ENCODE results near the genes EXOC3L2 and MARK4.

GRCh38 chr19:44737154-44738075, 11.1 kb upstream of the BCL3 start:
- PRO-cap, 7 experiments: no peak in any of the 7 experiments

- PRO-cap, 7 experiments: no peak in any of the 7 experiments
These were observed 7.0 kb upstream of the BCL3 start for GRCh38 chr19:44741112-44742336.

DNA sequence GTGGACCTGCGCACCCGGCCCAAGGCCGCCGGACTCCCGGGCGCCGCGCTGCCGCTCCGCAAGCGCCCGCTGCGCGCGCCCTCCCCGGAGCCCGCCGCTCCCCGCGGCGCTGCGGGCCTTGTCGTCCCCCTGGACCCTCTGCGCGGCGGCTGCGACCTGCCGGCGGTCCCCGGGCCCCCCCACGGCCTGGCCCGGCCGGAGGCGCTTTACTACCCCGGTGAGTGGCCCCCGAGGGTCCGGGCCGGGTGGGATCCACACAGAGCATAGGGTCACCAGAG, 261 bp downstream of the BCL3 start:
- PRO-cap, 7 experiments: no peak in any of the 7 experiments

DNA sequence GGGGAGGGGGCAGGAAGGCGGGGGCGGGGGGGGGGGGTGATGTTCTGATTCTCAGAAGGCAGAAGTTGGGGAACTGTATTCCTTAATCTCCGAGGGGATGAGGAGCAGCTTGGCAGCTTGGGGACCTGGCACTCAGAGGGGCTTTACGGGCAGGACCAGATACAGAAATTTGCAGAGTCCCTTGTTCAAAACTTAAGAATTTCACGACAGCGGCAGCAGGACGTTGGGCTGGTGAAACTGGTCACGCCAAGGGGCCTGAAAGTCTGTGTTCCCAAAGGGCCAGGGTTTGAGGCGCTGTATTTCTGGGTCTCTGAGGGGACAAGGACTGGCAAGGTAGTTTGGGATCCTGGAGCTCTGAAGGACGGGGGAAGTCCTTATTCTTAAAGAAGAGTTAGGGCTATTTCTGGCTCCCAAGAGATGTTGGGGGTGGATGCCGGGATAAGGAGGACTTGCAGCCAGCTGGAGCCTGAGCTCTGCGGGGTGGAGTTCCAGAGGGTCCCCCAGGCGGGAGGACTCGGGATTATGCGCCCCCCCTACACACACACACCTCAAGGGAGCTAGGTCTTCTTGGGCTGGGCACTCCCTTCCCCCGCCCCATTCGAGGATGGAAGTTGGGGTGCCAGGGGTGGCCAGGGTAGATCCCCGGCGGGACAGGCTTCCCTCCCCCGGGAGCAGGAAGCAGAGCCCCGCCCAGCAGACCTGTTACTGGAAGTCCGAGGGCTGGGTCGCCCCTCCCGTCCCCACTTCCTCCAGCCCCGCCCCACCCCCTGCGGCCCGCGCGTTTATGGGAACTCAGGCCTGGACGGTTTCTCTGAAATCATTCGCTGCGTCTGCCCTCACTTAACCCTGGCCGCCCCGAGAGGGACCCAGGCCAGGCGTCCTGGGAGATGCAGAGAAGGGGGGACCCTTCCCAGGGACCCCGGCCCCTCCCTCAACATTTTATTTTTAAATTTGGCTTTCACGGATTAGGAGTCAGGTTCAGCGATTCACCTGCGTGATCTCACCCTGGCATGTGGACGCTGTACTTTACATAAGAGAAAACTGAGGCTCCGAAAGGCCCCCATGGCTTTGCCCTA, 5.6 kb downstream of the BCL3 start:
- PRO-cap, 7 experiments: peak in 5 of 7 experiments; most common plus-strand start position 597 of the sequence (in 4); most common minus-strand start position 707 of the sequence (in 3)

DNA sequence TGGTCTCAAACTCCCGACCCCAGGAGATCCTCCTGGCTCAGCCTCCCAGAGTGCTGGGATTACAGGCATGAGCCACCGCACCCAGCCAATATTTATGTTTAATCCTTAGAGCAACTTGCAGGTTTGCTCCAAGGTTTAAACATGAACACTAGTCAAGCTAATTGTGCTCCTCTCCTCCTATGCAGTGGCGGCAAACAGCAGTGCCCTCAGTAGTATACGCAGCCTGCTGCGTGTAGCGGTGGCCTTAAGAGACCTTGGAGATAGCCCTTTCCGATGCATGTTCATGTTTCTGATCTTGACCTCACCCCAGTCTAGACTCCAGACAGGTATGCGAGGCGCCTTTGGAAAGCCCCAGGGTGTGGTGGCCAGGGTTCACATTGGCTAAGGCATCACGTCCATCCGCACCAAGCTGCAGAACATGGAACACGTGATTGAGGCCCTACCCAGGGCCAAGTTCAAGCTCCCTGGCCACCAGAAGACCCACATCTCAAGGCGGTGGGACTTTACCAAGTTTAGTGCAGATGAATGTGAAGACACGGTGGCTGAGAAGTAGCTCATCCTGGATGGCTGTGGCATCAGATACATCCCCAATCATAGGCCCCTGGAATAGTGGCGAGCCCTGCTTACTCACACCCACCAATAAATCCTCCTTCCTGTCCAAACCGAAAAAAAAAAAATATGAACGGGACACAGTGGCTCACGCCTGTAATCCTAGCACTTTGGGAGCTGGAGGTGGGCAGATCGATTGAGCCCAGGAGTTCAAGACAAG, 12.7 kb upstream of the CBLC start:
- PRO-cap, 7 experiments: no peak in any of the 7 experiments

GRCh38 chr19:44770434-44771068, 7.1 kb upstream of the CBLC start:
- PRO-cap, 7 experiments: no peak in any of the 7 experiments

- PRO-cap, 7 experiments: no peak in any of the 7 experiments
These were observed 11.2 kb downstream of the BCAM start for GRCh38 chr19:44819889-44820655.

DNA sequence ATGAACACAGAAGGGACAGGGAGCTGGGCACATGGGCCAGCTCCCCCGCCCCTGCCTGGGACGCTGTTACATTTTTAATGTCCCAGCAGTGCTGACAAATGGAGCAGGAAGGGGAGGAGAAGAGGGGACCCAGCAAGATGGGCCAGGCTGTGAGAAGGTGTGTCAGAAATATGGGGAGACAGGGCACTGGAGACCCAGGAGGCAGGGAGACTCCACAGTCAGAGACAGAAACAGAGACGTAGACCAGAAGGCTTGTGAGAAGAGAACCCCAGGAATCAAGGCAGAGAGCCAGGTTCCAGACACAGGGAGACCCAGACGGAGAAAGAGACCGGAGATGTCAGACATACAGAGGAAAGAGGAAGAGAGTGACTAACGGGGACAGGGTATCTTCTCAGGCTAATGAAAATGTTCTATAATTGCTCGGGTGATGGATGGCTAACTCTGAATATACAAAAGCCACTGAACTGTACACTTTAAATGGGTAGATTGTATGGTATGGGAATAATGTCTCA, 3.4 kb downstream of the NECTIN2 start:
- PRO-cap, 7 experiments: no peak in any of the 7 experiments

GRCh38 chr19:44879822-44880402, 11.1 kb upstream of the TOMM40 start:
- PRO-cap, 7 experiments: no peak in any of the 7 experiments

DNA sequence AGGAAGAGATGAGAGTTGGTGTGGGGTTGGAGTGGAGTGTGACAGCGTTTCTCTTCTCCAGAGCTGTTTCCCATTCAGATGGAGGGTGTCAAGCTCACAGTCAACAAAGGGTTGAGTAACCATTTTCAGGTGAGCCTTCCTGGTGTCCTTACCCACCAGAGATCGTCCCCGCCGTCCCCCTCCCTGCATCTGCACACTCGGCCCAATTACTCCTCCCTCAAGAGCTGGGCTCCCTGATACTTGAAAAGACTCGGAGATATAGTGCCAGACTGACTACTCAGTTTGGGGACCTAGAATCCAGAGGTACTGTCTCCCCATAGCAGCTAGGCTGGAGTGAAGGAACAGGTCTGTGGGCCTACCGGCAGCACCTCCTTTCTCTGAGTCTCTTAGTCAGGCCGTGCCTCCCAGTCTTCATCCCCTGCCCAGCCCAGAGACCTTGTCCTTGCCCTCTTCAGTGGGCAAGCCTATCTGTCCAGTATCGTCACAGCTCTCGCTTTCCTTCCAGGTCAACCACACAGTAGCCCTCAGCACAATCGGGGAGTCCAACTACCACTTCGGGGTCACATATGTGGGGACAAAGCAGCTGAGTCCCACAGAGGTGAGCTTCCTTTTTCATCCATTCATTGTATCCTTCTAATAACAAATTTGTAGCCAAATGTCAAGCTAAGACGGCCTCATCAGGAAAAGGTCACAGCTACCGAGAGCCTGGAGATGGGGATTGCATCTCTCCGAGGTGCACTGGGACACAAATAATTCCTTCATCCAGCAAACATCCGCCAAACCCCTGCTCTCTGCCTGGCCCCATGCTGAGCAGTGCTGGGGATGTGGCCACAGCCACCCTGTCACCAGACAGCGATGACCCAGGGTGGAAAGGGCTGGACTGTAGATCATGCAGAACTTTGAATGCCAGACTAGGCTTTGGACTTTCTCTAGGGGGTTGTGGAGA, 1.6 kb downstream of the TOMM40 start:
- PRO-cap, 7 experiments: no peak in any of the 7 experiments

- PRO-cap, 7 experiments: no peak in any of the 7 experiments
These were observed 1.4 kb downstream of the CLPTM1 start for GRCh38 chr19:44956683-44956945.

DNA sequence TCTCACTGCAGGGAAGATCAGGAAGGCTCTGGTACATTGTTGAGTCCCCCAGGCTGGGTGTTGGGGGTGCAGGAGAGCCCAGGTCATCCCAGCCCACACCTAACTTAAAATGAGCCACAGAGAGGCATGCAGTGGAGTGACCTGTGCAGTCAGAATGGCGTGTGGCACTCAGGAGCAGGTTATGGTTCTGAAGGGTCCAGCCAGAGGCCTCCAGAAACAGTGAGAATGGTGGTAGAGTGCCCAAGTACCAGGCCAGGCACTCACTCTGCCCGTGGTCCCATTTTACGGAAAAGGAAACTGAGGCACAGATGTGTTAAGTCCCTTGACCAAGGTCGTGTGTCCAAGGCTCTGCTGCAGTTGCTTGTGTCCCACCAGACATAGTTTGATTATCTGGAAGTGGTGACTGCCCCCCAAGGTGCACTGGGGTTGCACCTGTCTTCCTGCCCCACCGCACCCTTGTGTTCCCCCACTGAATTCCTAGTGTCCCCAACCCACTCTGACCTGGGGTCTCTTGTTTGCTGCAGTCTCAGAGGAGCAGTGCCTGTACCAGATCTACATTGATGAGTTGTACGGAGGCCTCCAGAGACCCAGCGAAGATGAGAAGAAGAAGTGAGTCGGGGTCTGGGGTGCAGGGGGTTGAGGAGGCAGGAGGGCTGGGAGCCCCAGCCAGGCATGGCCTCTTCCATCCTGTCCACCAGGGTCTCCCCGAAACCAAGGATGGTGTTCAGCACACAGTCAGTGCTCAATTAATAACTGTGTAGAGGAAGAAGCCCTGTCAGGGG, 17.3 kb downstream of the CLASRP start:
- PRO-cap, 7 experiments: no peak in any of the 7 experiments

DNA sequence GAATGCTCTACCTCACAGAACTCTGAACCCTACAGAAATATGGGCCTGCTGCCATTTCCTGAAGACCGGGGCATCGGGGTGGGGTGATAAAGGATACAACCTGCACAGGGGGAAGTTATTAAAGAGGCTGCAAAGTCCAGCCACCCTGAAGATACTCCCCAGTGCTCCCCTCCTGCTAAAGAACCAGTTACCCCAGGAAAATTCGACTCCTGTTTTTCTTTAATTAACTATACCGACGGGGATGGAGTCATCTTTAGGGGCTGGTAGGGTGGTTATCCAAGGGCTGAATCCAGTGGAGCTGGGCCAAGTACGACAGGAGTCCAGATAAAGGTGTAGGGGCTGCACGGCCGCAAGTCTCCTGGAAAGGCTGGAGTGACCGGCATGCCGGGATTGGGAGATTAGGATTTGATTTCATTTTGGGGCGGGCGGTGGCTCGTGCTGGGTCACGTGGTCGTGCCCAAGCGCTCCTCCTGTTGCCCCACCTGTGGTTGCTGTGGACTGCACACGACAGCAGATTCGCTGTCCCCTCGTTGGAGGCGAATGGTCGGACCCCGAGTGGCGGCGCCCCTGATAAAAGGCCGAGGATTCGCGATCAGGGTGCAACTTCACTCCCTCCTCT, 2.2 kb upstream of the PPP1R37 start:
- PRO-cap, 7 experiments: no peak in any of the 7 experiments

GRCh38 chr19:45097852-45099127, 5.3 kb downstream of the PPP1R37 start:
- PRO-cap, 7 experiments: no peak in any of the 7 experiments

DNA sequence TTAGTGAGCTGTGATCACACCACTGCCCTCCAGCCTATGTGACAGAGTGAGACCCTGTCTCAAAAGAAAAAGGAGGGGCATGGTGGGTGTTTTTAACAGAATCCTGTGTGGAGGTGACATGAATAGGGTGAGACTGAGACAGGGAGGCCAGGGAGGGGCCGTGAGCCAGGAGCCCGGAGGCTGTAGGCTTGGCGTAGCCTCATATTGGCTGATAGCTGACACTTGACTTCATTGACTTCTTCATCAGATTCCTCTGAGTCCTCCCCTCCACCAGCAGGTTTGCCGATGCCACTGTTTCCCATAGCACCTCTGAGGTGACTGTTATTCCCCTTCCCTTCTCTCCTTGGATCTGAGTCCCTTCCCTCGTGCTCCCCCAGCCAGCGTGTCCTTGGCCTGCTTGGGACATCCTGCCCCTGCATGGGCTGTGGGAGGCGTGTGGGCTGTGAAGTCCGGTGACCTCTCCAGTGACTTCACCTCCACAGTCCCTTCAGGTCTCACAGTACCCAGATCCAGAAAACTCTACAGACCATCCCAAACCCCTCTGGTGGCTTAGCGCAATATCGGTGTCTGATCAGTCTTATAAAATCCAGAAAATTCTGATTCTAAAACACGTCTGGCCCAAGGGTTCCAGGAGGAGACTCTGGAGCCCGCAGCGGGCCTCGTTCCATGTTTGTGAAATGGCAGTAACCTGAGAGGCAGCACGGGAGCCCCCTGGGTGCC, 8.8 kb downstream of the PPP1R37 start:
- PRO-cap, 7 experiments: no peak in any of the 7 experiments

DNA sequence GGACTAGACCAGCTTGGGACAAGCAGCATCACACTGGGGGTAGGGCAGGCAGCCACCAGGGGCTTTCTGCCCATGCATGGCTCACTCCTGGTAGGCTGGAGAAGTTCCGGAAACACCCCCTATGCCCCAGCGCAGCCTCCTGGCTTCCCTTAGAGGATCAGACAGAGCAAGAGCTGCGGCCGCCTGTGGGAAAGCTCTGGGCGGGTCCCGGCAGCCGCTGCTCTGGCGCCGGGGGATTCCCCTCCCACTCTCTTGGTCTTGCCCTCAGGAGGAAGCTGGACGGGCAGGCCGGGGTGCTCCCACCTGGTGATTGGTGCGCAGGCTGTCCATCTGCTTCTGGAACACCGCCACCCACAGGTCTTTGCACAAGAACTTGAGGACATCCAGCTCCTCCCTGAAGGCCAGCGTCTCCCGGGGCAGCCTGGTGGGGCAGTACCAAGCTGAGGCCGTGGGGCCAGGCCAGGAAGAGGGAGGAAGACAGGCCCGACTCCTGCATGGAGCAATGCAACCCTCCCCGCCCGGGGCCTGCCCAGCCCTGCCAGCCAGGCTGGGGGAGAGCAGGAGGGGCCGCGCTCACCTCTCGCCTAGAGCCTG, 3.9 kb upstream of the NKPD1 start:
- PRO-cap, 7 experiments: no peak in any of the 7 experiments

GRCh38 chr19:45179157-45180023, 806 bp downstream of the BLOC1S3 start:
- PRO-cap, 7 experiments: peak in 6 of 7 experiments; most common plus-strand start chr19:45179542 (in 4); most common minus-strand start chr19:45179388 (in 6)

- PRO-cap, 7 experiments: no peak in any of the 7 experiments
These were observed at the start of gene EXOC3L2 for GRCh38 chr19:45245079-45245761. EXOC3L2 (minus strand) TSS chr19:45245407.

DNA sequence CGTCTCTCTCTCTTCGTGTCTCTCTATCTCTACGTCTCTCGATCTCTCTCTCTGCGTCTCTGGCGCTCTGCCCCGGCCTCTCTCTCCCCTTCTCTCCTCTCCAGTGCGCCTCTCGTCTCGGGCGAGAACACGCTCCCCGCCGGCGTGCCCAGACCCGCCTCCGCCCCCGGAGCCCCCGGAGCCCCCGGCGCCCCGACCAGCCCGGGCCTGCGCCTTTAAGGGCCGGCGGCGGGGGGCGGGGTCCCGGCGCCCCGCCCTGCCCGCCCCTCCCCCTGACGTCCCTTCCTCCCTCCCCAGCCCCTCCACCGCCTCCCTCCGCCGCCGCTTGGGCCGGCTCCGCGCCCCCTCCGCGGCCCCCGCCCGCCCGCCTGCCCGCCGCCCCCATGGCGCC, at the start of gene MARK4:
Gene MARK4 (plus strand): TSS at position 286 of the 391 bp plus-strand sequence.
- PRO-cap, 7 experiments: peak in 4 of 7 experiments; most common plus-strand start position 301 of the sequence (in 3); most common minus-strand start position 189 of the sequence (in 1)

DNA sequence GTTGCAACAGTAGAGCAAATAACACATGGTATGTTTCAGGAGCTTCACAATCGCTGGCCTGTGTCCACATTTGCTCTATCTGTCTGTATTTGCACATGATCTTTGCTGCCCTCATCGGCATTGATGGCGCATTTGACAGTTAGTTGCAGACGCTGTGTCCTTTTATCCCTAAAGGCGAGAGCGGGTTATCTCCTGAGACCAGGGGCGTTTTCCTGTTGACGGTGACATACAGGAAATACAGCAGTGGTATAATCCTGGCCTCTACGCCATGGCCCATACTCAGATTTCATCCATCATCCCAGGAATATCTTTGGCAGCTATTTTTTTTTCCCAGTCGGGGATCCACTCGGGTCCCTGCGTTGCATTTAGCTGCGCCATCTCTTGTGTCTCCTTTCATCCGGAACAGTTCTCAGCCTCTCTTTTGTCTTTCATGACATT, 22.1 kb downstream of the MARK4 start:
- PRO-cap, 7 experiments: no peak in any of the 7 experiments